GM12891 (cell line): ENCODE data around the gene UGT3A1.

DNA sequence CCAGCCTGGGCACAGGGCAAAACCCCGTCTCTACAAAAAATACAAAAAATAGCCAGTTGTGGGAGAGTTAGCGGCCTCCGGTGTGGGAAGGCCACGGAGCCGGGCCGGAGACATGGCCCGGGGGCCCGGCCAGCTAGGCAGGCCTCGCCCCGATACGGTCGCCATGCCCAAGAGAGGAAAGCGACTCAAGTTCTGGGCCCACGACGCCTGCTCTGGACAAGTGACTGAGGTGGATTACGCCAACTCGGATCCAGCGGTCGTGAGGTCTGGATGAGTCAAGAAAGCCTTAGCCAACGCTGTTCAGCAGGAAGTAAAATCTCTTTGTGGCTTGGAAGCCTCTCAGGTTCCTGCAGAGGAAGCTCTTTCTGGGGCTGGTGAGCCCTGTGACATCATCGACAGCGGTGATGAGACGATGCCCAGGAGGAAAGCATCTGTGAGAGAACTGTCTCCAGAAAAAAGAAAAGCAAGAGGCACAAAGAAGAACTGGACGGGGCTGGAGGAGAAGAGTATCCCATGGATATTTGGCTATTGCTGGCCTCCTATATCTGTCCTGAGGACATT is 62.6 kb upstream of the SUB1 start:
- RRBS, result no CpG with 5 or more reads among the region's 24 CpGs

- RRBS, result 1% methylated on average over 21 of the region's 77 CpGs
Observed at GRCh38 chr5:32585665-32586722, 637 bp downstream of the SUB1 start.

- RRBS, result no CpG with 5 or more reads among the region's 6 CpGs
Observed at GRCh38 chr5:32593243-32593732, 7.9 kb downstream of the SUB1 start.

GRCh38 chr5:32709590-32710317 is 1.4 kb upstream of the NPR3 start:
- RRBS, result no CpG with 5 or more reads among the region's 43 CpGs

DNA sequence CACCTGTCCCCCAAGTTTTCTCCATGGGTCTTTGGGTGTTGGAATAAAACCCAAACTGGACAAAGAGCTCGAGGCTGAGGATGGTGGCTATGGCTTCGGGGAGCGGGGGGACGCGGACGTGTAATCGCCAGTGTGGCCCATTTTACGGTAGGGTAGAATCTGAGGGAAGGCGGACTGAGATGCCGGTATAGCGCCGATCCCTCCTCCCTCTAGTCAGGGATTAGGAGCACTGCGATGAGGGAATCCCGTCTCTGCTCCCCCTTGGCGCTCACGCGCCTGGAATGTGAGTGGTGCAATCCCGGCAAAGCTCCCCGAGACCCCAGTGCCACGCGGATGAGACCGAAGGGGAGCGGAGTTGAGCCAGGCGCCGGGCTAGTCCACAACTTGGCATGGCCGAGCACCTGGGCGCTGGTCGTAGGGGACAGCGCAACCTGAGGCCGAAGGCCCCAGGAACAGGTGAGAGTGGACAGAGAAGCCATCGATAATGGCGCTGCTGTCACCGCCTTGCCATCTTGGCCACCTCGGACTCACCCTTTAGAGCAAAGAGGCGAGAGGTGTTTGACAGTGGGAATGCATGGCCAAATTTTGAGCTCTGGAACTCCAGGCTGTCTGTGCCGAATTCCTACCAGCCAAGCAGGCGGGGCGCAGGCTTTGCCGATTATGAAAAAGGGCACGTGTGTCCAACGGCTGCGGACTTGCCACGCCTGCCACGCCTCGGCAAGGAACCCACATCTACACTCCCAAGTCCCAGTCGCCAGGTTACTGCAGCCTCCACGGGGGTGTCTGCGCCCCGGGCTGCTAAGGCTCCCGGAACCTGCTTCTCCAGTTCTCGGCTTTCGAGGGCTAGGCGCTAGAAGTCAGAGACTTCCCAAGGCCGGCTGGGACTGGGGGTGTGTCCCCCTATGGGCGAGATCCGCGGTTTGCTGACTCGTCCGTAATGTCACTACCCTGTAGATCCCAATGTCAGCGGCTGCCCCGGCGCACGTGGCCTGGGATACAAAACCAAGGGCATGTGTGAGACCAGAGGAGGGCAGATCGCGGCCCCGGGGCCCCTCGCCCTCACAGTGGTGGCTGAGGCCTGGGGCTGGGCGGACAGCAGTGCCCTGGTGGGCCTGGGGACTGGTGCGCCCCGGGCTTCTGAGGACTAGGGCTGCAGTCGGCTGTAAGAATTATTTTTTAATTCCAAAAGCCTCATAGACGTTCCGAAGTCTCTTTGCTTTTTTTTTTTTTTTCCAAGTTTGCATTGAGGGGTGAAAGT is 2.6 kb downstream of the NPR3 start:
- RRBS, result 3% methylated on average over 17 of the region's 73 CpGs

DNA sequence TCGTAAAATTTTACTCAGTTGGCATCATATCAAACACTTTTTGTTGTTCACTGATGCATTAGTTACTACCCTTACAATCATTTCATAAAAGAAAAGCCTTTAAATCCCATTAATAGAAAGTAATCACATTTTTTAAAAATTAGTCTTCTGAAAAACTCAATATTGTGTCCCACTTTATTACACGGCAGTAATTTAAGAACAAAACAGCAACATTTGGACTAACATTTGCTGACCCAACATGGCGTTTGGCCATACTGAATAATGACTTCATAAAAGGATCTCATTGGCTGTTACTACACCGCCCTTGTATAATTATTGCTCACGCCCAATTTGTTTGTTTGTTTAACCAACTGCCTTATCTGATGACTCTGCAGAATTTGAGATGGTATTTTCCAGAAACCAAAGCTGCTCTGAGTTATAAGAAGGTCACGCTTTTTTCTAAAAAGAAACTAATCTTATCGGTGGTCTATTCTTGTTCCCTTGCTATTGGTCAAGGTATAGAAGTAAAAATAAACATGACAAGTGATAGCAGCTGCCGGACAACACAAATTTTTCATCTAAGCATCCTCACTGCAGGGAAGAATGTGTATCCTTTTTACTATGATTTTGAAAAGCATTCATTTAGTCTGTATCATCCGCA is 200.2 kb upstream of the TARS1 start:
- RRBS, result no CpG with 5 or more reads among the region's 9 CpGs

DNA sequence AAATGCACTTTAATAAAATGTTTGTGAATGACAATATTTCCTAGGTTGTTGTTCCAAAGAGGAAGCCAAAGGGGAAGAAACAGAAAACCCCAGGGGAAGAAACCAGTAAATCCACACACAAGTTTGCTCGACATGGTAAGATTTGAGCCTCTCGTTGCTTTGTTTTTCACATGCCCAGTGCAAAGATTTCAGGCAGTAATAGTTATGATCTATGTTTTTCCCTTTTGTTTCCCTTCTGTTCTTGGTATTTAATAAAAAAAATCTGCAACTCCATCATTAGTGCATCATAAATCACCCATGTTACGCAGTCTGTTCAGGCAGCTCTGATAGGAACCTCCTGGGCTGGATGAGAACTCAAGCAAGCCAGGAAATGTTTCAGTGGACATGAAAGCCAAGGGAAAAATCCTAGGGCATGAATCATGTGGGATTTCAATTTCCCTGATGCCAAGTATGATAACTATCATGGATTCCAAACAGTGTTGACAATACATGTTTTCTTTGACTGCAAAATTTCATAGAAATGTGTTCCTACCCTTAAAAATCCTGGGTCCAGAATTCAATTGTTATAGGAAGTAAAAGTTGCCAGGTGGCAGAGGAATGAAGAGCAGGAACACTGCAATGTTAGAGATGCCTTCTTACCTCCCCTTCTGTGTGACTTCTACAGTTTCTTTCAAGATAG is 119.8 kb upstream of the TARS1 start:
- RRBS, result no CpG with 5 or more reads among the region's 3 CpGs

DNA sequence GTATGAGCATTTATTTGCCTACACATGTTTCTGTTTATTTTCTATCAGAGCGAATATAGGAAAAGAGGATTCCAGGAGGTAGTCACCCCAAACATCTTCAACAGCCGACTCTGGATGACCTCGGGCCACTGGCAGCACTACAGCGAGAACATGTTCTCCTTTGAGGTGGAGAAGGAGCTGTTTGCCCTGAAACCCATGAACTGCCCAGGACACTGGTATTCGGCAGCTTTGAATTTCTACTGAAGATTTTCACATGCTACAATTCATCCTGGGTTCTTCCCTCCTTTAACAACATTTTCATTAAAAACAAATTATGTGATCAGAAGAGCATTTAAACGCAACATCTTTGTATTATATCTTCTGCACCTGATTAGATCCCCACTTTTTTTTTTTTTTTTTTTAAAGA is 18.9 kb downstream of the TARS1 start:
- RRBS, result no CpG with 5 or more reads among the region's 6 CpGs

GRCh38 chr5:34063176-34063792 is 20.3 kb upstream of the C1QTNF3 start:
- RRBS, result no CpG with 5 or more reads among the region's 1 CpG

- RRBS, result no CpG with 5 or more reads among the region's 31 CpGs
Observed at GRCh38 chr5:34564093-34565231, 91.7 kb upstream of the RAI14 start.

DNA sequence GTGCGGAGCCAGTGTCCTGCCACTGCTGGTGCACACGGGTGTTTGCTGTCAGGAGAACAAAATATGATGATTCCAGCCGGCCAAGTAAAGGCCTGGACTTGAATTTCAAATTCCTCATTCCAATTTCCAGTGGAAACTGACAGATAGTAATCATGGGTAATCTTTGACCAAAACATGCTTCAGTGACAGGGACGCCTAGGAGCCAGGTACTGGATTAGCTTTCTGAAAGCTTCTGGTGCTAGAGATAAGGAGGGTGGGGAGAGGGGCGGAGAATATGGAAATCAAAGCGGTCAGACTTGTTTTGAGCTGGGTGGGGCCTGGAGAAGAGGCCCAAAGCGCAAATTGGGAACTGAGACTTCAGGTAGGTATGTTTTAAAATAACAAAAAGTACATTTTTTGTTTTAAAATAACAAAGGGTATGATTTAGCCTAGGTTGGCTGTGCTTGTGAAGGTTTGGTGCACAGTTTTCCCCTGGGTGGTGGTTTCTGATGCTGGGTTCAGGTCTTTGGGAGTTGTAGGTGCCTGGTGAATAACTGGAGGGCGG is 43.7 kb downstream of the RAI14 start:
- RRBS, result no CpG with 5 or more reads among the region's 8 CpGs

DNA sequence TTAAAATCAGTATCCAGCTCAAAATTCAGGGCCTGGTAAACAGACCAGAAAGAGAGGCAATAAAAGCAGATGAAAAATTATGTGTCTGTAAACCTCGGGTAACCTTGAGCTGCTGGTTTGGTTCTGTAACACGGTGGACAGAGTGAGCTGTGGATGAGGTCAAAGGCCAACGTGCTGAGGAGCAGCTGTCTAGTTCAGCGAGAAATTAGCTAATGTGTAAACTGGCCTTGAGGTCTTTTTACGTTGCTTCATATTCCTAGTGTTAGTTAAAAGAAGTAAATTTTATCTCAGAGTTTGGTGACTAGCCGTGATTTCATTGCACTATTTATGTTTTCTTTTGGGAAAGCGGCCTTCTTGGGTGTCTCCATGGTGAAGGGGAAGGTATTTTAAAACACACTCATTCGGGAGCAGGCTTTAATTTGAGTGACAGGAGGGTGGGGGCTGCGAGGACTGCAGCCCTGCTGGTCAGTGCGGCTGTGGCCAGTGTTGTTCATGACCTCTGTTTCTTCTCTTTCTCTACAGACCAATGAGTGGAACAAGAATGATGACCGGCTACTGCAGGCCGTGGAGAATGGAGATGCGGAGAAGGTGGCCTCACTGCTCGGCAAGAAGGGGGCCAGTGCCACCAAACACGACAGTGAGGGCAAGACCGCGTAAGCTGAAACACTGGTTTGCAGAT is 81.9 kb upstream of the TTC23L start:
- RRBS, result no CpG with 5 or more reads among the region's 17 CpGs

- RRBS, result no CpG with 5 or more reads among the region's 3 CpGs
Observed at GRCh38 chr5:34935482-34936040, 6.2 kb downstream of the DNAJC21 start.

- RRBS, result no CpG with 5 or more reads among the region's 5 CpGs
Observed at GRCh38 chr5:35172528-35172818, 57.8 kb downstream of the PRLR start.

DNA sequence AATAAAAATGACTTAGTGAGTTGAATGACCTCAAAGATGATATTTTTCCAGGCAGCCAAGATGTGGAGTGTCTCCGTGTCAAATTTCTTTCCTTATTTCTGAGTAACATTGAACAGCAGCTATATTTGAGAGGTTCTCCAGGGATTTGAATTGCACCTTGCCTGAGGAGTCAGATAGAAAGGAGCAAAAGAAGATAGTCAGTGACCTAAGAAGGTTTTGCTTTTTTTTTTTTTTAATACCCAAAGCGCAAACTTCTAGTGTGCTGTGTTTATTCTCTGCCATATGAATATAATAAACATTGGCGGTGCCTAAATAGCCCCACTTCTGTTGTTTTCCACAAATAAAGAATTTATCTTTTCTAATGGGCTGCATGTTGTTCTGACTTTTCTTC is 467 bp upstream of the PRLR start:
- RRBS, result no CpG with 5 or more reads among the region's 3 CpGs

DNA sequence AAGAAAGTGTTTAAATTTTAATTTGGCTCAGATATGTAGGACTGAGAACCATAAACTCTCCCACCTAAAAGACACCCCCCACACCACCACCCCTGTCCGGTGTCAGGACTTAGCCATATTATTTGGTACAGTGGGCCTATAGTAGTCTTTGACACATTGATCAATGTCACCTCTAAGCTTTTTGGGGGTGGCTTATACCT is 59.1 kb downstream of the SPEF2 start:
- RRBS, result no CpG with 5 or more reads among the region's 1 CpG

- RRBS, result no CpG with 5 or more reads among the region's 3 CpGs
Observed at GRCh38 chr5:35816832-35817149, 39.9 kb upstream of the IL7R start.

DNA sequence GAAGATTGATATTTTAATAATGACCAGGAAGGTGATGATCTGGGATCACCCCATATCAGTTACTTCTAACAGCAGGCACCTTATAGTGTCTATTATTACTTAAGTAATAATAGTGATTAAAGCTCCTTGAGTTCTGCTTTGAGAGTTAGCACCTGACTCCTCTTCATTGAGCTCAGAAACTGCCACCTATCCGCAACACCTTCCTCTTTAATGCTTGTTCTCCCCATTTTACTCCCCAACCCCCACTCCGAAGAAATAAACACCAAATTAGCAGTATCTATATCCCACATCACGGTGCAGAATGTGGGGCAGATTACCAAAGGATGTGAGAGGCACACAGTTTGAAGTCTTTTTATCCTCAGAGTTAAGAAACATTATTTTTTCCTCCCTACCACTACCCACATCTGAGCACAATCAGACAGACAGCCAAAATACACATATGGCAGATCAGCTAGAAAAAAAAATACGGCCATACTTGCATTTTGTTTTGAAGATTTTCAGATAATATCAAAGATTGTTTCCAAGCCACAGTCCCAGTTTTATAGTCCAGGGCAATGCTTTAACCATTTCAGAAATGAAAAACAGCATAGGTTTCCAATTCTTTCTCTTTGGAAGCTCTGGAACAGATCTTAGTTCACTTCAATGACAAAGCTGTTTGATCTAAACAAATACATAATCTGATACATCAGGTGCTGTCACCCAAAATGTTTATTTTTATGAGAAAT is 26.1 kb upstream of the IL7R start:
- RRBS, result no CpG with 5 or more reads among the region's 4 CpGs

GRCh38 chr5:35990959-35991860 is at the start of gene UGT3A1:
Gene UGT3A1 (minus strand): TSS chr5:35991390.
- RRBS, result no CpG with 5 or more reads among the region's 26 CpGs

- RRBS, result no CpG with 5 or more reads among the region's 5 CpGs
Observed at GRCh38 chr5:36590456-36591076, 15.8 kb upstream of the SLC1A3 start.